Peyer's patch (tissue), 4 donors: ENCODE results near the genes CD1A, SPTA1 and MNDA.

- PRO-cap: no peak
- RAMPAGE, long total RNA, 4 experiments: no peak in any of the 4 experiments
Observed at GRCh38 chr1:156676282-156676545, 993 bp downstream of the NES start.

GRCh38 chr1:156715300-156716505, 10.3 kb upstream of the CRABP2 start:
- PRO-cap: no peak
- RAMPAGE, long total RNA, 4 experiments: start-site peak on the minus strand in 1 of 4 experiments, at chr1:156715284-156716084 at its widest, 5 to 6 reads per replicate

GRCh38 chr1:156742805-156743528, 2.1 kb upstream of the MRPL24 start:
- PRO-cap: no peak
- RAMPAGE, long total RNA, 4 experiments: no peak in any of the 4 experiments

- PRO-cap: no peak
- RAMPAGE, long total RNA, 4 experiments: no peak in any of the 4 experiments
Observed at GRCh38 chr1:156795677-156796384, 20.8 kb downstream of the SH2D2A start.

- PRO-cap: no peak
- RAMPAGE, long total RNA, 4 experiments: no peak in any of the 4 experiments
Observed at GRCh38 chr1:156848231-156848655, 10.7 kb downstream of the INSRR start.

DNA sequence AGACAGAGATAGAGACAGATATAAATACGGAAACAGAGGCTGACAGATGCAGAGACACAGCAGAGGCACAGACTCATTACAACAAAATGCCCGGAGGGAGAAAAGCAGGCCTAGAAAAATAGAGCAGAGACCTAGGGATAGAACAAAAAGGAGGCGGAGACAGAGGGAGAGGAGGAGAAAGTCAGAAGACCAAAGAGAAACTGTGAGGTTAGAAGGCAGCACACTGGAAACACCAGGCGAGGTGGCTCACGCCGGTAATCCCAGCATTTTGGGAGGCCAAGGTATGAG, 2.0 kb downstream of the PEAR1 start:
- PRO-cap: no peak
- RAMPAGE, long total RNA, 4 experiments: no peak in any of the 4 experiments

DNA sequence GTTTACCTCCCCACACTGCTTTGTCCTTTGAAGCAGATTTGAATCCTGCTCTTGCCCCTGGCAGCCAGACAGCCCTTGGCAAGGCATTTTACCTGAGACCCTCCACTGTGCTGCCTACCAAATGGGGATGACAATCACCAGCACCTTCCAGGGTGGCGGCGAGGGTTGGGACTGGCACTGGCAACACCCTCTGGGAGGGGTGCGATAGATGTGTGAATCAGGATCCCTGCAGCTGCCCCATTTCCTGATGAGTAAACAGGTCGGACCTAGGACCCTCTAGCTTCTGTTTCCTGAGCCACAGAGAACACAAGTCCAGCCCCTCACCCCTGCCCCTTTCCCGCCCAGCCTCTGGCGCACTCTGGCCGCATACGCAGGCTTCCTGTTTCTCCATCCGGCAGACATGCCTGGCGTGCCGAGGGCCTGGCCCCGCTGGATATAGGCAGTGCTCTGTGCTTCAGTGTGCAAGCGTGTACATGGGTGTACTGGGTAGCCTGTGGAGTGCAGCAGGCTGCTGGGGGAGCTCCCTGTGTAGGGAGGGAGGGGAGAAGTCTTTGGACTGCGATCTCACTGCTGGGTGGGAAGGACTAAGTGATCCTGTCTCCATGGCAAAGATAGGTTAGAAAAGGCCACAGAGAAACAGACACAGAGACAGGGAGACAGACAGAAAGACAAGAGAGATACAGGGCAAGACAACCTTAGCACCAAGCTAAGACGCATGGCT, 4.7 kb downstream of the PEAR1 start:
- PRO-cap: no peak
- RAMPAGE, long total RNA, 4 experiments: no peak in any of the 4 experiments

- PRO-cap: no peak
- RAMPAGE, long total RNA, 4 experiments: no peak in any of the 4 experiments
Observed at GRCh38 chr1:156939285-156940122, 19.1 kb downstream of the LRRC71 start.

GRCh38 chr1:156983847-156984523, 61.6 kb downstream of the ARHGEF11 start:
- PRO-cap: no peak
- RAMPAGE, long total RNA, 4 experiments: no peak in any of the 4 experiments

DNA sequence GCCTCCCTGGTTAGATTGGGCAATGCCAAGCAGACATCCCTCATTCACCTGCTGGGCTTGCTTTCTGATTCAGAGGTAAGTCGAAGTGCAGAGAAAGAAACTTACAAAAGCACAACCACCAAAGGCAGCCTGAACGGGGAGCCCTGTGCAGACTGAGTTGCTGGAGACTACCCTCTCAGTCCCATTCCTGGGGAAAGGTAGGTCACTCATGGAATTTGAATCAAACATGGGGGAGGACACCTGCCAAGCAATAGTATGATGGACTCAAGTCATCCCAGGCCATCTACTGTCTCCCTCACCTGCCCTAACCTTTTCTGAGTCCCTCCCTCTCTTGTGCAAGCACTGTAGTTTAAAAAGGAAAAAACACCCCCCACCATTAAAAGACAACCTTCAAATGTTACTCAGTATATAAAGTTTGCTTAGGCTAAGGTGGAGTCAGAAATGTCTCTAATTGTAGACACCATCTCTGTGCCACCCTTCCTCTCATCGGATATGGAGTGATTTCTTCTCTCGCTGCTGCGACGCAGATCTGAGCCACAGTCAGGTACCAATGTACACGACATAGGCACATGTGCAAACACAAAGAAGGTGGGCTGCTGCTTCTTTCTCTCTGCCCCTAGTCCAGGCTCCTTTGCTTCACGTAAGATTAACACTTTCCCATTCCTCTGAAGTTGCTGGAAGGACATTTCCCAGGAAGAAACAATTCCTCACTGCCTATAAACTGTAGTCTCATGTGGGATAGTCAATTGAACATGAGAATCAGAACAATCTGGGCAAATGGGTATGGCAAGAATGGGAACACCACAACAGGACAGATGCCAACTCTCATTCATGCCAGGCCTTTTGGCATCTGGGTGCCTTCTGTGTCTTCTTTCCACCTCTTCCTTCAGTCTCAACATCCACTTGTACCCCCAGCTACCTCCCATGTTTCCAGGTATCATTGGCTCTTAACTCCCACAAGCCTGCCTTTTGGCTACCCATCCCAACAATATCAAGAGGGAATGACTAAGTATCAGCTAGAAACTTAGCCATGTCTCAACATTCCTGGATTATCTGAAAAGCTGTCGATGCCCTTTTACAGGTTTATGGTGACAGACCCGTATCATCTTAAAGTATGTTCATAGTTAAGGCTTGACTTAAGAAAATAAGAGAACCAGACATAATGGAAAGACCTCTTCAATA, 15.1 kb downstream of the ETV3 start:
- PRO-cap: no peak
- RAMPAGE, long total RNA, 4 experiments: no peak in any of the 4 experiments

DNA sequence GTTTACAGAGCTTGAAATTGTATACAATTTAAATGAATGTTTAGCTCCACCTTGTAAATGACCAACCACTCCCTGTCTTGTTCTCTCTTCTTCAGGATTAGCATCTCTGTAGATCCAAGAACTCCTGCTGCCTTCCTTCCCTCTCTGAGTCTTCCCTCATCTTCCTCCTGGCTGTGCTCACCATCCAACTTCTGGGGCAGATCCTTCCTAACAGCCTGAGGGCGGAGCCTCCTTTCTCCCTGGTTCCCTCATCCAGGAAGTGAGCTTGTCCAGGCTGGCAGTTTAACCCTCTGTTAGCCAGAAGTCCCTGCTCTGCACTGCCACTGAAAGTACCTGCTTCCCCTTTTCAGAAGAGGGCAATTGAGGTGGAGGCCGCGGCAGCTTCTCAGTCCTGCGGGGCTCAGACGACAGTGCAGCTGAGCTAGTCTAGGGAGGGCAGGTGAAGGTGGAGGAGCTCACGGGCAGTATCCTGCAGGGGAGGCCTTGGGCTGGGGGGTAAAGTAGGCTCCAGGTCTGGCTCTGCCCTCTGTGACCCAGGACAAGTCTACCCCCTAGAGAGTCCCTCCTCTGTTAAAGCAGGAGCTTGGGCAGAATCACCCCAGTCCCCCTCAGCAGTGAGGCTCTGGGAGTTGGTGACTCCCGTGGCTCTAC, 149.1 kb downstream of the FCRL5 start:
- PRO-cap: no peak
- RAMPAGE, long total RNA, 4 experiments: no peak in any of the 4 experiments

DNA sequence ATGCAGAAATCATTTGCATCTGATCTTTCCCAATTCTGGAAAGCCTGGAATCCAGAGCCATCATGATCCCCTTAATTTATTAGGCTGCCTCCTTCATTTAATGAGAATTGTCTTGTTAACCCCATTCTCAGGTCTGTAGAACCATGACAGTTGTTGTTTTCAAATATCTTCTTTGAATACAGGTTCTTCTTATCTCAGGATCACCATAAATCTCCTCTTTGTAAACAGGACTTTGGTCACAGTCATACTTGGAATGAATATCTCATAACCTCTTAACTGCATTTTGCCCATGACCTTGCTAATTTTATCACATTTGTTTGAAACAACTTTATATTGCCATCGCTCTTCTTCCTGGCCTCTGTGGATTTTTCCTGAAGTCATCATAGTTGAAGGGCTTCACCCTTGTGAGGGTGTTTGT, 54.3 kb downstream of the FCRL5 start:
- PRO-cap: unidirectional peak, minus-strand start at position 152 of the sequence
- RAMPAGE, long total RNA, 4 experiments: start-site peak on the minus strand in 3 of 4 experiments, centred at positions 149 to 174 of the sequence, 6 to 12 reads per replicate

GRCh38 chr1:157702353-157702724, 1.8 kb upstream of the FCRL3 start:
- PRO-cap: no peak
- RAMPAGE, long total RNA, 4 experiments: no peak in any of the 4 experiments

GRCh38 chr1:157994178-157995095, 992 bp downstream of the KIRREL1 start:
- PRO-cap: no peak
- RAMPAGE, long total RNA, 4 experiments: no peak in any of the 4 experiments

DNA sequence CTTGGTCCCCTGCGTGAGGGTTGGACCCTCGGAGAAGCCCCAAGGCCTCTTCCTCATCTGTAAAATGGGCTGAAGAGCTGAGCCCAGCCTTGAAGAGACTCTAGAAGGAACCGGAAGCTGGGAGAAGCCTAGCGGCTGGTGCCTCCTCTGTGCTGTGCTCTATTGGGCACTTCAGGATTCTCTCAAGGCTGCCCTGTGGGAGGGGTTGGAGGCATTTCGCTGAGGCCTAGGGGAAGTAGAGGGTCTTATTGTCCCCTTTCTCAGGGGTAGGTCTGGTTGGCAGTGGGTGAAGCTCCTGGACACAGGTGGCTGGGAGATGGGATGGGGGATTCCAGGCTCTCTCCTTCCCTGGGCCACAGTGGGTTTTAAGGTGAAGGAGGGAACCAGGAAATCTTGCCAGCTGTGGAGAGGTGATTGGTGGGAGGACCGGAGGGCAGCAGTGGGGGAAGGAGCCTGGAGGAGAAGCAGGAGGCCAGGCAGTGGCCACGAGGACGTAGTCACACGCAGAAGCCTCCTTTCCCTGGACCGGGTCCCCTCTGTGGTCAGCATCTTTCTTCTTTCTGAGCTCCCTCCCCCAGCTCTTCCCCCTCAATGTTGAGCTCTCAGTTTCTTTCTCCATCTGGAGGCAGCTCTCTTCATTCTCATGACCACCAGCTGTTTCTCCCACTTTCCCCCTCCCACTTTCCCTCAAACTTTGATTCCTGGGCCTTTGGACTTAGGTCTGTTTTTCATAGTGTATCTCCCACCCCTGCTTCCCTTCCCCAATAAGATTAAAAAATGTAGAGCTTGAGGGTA, 18.1 kb downstream of the KIRREL1 start:
- PRO-cap: unidirectional peak, minus-strand start at position 593 of the sequence
- RAMPAGE, long total RNA, 4 experiments: no peak in any of the 4 experiments

GRCh38 chr1:158149380-158150079, 21.4 kb upstream of the SMIM42 start:
- PRO-cap: no peak
- RAMPAGE, long total RNA, 4 experiments: no peak in any of the 4 experiments

DNA sequence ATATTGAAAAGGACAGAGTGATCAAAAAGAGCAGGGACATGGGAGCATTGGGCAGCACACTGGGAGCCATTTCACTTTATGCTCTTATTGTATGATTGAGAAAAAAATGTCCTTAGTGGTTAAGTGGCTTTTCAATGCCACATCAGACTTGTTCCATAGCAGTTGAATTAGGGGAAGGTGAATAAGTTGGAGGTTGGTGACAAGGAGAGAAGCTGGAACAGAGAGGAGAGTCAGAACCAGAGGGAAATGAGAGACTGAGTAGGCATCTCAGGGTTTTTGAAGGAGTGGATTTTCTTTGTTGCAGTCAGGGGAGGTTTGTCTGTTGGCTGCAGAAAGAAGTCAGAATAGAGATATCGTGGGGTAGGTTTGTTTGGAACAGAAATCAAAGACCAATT, at the start of gene CD1A:
TSS of gene CD1A (plus strand) at position 184 of the 395 bp plus-strand sequence.
- PRO-cap: no peak
- RAMPAGE, long total RNA, 4 experiments: no peak in any of the 4 experiments

DNA sequence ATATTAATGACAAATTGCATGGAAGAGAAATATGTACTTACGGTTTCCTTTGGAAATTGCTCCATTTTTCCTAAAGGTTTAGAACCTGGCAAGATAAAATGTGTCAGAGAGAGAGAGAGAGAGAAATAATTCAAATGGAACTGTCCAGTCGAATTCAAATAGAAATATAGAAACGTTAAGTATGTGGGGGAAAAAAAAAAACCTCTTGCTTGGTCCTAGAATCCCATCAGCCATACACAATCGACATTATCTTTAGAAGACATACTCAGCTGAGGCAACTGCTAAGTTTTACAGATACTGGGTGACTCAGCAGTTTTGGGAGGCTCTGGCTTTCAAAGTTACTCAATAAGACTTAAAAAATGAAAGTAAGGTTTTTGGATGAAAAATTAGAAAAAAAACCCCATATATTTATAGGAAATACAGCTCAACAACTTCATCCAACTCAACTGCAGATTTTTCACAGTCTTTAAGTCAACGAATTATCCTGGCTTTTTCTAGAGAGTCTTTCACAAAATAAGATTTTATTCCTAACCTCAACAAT, at the start of gene SPTA1:
TSS of gene SPTA1 (minus strand) at position 263 of the 541 bp plus-strand sequence.
- PRO-cap: no peak
- RAMPAGE, long total RNA, 4 experiments: no peak in any of the 4 experiments

GRCh38 chr1:158831122-158831674, at the start of gene MNDA:
Gene MNDA, plus strand, starts transcription at chr1:158831351.
- PRO-cap: bidirectional peak, plus-strand start at chr1:158831371, minus-strand start at chr1:158831209
- RAMPAGE, long total RNA, 4 experiments: no peak in any of the 4 experiments

DNA sequence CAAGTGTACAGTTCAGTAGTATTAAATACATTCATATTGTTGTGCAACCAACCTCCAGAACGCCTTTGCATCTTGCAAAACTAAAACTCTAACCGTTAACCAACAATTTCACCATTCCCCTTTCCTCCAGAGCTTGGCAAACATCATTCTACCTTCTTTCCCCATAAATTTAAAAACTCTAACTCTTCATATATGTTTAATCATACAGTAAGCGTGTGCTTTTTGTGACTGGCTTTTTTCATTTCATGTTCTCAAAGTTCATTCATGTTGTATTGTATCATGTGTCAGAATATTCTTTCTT, 2.2 kb downstream of the MNDA start:
- PRO-cap: no peak
- RAMPAGE, long total RNA, 4 experiments: no peak in any of the 4 experiments